Measurements from ENCODE around the gene COMMD7.

- PRO-cap = no peak
Observed at GRCh38 chr20:31647142-31647560, 9.4 kb downstream of the COX4I2 start.

GRCh38 chr20:31674835-31675628 lies 37.3 kb downstream of the COX4I2 start:
- PRO-cap = unidirectional peak, plus-strand start at chr20:31675108; unidirectional peak, plus-strand start at chr20:31675550

DNA sequence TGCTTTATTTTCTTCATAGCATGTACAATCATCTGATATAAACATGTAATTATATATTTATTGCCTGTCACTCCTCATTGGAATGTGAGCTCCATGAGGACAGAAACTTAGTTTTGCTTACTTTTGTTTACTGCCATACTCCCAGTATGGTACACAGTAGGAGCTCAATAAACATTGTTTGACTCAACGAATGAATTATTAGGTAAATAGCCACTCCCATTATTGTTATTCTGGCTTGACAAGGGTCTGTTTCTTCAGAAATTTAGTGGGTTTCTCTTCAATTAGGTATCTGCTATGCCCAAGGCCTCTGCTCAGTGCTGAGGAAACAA lies 6.4 kb downstream of the BCL2L1 start:
- PRO-cap = no peak

DNA sequence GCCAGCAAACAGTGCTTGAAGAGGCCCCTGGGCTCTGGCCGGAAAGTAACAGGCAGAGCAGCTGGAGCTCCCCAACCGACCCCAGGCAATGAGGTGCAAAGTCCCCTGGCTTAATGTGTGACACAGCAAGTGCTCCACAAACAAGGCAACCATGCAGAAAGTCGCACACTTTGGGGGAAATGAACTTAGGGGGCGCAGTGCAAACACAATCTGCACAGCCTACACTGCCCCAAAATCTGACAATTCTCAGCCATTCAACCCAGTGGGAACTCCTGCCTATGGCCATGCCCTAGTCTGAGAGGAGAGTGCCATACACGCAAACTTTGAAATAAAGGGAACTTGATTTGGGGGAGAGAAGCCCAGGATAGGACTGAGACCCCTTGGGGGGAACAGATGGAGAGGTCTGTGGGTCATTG lies 1.8 kb downstream of the BCL2L1 start:
- PRO-cap = no peak

GRCh38 chr20:31822189-31823064 lies 3.3 kb downstream of the MYLK2 start:
- PRO-cap = no peak

DNA sequence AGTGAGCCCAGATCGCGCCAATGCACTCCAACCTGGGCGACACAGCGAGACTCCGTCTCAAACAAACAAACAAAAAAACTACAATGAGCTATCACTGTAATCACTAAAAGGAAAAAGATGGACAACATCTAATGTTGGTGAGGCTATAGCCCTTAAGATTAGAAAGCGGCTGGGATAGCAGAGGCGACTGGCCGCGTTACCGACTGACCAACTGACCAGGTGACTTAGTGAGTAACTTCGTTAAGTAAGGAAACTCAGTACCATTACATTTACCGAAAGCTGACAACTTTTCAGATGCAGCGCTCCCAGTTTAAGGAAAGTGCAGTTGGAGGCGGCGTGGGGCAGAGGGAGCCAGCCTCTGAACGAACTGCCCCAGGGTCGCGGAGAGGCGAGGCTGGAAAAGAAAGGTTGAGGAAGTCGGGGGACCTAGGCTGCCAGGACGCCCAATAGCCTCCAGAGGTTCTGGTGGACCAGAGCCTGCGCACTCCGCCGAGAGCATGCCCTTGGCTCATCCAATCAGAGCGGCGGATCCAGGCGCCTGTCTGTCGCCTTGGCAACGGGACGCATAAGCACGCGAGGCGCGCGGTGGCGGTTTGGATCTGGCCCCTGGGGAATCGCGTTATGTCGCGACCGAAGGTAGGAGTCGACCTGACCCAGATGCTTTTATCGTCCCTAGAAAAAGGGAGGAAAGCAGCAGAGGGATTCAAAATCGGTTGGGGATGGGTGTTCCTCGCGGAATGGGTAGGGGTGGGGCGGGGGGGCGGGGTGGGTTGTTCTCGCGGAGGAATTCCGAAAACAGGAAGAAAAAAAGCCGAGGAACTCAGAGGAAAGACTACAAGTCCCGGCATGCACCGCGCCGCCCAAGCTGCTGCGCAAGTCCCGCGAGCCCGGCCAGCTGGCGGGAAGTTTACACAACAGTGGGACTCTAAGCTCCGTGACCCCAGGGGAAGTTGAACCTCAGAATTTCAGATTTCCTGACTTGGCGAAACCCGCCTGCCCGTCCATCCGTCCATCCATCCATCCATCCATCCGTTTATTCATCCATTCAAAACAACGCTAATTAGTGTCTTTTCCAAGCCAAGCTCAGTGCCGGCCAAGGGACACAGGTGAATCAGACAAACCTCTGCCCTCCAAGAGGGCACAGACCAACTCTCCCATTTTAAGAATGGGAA lies 9.2 kb downstream of the TTLL9 start:
- PRO-cap = unidirectional peak, minus-strand start at position 213 of the sequence; unidirectional peak, minus-strand start at position 448 of the sequence

DNA sequence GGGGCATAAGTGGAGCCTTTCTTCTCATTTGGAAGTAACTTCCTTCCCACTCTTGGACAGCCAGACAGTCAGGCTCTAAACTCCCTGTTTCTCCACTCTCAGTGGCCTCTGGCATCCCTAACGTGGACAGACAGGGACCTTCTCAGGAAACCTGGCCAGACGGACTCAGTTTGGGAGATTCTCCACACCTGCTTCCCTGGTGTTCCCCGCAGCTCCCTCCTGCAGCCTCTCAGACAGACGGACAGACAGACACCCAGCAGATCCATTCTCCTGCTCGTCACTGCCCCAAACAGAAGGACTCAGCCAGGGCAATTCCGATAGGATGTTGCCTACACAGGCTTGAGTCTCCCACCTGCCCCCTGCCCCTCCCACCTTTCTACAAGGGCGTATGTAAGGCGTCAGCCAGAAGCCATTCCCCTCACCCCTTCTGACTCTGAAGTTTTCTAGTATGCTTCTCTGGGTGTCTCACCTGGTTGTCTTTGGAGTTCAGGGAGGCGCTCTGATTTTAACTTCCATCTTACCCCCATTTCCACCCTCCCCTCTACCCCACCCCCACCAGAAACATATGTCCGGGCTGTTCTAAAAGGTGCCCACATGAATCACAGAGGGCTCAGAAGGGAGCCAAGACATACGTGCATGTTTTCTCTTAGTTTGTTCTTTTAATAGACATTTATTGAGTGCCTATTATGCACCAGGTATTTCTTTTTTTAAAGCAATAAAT lies 499 bp downstream of the CCM2L start:
- PRO-cap = no peak

DNA sequence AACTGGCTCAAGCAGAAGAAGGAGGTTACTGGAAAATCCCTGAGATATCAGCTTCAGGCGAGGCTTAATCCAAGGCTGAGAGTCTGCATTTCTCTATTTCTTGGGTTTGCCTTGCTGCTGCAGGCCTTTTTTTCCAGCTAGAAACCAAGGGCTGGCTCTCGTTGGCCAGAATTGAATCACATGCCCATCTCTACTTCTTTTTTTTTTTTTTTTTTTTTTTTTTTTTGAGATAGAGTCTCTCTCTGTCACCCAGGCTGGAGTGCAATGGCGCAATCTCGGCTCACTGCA lies 11.7 kb downstream of the HCK start:
- PRO-cap = no peak

GRCh38 chr20:32227720-32228467 lies 20.2 kb downstream of the POFUT1 start:
- PRO-cap = no peak

DNA sequence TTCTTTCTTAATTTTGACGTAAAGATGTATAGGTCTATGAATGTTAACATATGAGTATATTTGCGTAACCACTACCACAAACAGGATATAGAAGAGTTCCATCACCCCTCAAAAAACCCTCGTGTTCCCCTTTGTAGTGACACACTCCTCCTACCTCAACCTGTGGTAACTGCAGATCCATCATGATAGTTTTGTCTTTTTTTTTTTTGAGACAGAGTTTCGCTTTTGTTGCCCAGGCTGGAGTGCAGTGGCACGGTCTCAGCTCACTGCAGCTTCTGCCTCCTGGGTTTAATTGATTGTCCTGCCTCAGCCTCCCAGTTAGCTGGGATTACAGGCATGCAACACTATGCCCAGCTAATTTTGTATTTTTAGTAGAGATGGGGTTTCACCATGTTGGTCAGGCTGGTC lies 28.1 kb upstream of the KIF3B start:
- PRO-cap = no peak

DNA sequence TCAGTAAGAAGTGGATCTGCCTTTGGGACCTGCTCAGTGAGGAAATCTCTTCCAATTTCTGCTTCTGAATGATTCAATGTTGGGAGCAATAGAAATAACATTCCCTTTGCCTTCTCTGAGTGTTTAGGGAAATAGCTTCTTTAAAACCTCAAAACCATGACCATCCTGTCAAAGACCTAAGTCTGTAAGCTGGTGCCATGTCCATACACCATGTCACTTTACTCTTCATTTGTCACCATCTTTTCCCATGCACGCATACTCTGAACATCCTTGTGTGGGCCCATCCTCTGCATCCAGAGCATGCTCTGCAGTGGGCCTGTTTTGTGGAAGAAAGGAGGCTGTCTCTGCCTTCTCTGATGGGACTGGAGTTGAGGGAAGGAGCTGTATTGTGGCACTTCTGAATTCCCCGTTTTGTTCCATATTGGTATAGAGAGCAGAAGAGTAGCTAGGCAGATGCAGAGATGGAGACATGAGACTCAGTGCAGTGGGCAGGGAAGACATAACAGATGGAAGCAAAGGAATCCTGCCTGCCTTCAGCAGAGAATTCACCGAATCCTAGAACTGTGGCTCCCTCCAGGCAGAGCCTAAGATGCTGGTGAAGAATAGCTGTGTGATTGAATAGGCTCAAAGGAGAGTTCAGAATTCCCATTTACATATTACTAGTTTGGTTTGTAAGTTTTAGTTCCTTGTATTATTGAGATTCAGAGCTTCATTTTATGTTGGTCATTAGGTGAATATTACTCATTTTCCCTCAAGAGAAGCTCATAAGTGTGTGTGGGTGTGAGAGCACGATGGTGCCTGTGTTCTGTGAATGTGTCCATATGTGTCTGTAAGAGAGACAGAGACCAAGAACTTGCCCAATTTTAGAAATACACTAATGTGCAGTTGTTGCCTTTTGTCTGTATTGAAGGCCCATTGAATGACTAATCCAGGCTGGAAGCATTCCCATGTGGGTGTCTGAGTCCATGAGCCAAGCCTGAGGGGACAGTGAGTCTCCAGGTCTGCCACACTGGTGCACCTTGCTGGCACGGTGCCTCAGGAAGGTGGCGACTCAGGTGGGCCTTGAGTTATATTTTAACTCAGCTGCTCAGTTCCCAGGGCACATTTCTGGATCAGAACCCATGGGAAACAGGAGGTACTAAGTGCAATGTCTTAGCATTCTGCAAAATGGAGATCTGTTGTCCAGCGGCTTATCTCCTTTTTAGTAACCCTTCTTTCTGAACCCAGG lies 25.8 kb upstream of the ASXL1 start:
- PRO-cap = no peak

- PRO-cap = no peak
Observed at GRCh38 chr20:32435645-32436424, 77.7 kb downstream of the ASXL1 start.

DNA sequence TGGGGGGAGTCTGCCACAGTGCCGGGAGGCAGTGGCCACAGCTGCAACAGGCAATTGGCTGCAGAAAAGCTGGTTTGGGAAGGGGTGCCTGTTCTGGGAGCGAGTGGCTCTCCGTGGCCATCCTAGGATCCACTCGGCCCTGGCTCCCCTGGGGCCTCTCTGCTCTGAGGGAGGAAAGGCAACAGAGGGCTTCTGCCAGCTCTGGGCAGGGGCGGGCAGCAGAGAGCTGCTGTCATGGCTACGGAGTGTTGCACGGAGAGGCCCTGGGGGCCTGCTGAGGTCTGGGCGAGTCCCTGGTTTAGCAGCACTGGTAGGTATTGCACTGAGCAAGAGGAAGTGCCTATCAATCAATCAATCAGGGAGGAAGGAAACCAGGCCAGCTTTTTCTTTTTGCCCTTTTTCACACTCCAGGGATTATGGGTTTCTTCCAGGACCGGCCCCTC lies 87.8 kb downstream of the ASXL1 start:
- PRO-cap = no peak

DNA sequence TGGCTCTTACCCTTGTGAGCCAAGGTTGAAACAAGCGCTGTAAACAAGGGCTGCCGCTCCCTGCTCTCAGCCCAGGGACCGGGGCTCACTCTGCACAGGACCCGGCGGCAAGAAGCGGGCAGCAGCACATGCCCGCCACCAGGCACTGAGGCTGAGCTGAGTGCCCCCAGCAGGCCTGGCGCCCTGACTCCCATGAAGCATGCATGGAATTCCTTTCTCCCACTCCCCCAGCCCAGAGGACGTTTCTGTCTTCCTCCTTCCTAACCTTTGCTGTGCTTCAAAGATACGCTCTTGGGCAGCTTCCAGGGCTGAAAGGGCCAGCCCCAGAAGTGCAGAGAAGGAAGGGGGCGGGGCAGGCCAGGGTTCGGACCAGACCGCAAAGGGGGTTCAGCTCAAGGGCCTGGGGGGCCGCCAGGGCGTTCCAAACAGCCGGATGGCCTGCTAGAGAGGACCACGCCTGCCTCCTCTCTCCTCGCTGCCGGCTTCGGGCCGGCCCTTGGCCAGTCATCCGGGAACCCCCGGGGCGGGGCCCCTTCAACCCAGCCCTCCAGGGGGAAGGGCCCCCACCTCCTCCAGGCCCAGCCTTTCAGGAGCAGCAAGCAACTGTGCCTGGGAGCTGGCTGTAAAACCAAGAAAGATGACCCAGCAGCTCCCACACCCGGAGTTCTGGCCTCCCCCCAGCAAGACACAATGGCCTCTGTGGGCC lies 110.0 kb downstream of the NOL4L start:
- PRO-cap = bidirectional peak, plus-strand start at position 575 of the sequence, minus-strand start at position 498 of the sequence

DNA sequence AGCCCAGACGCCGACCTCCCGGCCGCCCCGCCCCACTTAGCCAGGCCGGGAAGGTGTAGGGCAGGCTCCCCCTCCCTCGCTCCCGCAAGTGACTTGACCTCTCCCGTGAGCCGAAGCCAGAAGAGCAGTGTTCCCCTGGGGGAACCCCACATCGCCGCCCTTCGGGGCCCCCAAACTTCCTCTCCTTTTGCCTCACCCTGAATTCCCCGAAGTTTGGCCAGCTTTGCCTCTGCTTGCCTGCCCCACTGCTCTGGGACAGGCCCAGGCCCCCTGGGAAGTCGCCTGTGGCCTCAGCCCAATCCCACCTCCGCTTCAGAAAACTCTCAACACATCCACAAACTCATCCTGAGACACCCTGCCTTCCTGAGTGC lies 527 bp upstream of the NOL4L start:
- PRO-cap = no peak

DNA sequence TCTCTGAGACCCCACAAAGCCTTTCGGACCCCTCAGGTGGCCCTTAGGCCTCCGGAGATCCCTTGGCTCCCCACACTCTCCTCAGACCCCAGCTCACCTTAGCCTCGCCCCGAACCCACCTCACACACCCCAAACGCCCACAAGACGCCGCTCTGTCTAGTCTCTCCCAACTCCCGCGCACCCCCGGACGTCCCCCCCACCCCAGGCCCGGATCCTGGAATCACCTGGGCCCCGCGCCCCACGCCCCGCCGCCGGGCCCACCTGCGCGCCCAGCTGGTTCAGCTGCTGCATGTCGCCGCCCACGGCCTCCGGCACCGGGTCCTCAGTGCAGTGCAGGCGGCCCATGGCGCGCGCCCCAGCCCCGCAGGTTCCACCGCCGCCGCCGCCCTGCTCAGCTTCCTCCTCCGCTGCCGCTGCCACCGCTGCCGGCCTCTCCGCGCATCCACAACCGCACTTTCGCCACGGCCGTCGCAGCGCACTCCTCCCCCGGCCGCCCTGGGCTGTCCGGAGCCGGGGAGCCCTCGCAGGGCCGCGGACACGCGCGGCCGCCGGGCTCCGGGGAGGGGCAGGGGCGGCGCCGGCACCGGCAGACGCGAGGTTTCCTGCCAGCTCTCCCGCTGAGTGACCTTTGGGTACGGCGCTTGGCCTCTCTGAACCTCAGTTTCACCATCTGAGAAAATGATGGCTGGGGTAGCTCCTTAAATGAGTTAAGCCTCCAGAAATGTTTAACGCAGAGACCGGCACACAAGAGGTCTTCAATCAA lies at the start of gene COMMD7:
Gene COMMD7, minus strand, starts transcription at position 421 of the 763 bp plus-strand sequence.
- PRO-cap = bidirectional peak, plus-strand start at position 496 of the sequence, minus-strand start at position 389 of the sequence

DNA sequence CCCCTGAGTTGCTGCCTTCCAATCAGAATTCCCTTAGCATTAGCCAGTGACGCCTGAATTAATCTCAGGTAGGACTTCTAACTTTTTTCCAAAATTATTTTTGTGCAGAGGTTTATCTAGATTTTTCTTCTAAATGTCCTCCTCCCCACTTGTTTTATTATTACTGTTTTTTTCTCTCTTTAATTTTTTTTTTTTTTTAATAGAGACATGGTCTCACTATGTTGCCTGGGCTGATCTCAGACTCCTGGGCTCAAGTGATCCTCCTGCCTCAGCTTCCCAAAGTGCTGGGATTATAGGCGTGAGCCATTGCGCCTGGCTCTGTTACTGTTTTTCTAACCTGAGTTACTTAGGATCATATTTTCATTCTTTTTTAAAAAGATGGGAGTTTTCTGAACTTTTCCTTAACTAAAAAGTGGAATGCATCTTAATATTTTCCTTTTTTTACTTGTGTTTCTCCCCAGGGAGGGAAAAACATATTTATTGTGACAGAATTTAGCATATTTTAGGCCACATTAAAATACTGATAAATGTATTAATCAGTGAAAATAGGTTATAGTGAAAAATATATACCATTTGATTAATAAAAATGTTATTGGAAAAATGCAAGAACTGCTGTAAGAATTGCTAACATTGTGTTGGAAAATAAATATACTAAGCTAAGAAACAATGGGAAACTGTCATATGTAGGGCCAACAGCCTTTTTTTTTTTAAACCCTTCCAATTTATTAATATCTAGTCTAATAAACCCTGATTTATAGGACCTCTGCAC lies 1.2 kb upstream of the EFCAB8 start:
- PRO-cap = no peak

- PRO-cap = no peak
Observed at GRCh38 chr20:32960928-32961445, 43.2 kb downstream of the SUN5 start.

DNA sequence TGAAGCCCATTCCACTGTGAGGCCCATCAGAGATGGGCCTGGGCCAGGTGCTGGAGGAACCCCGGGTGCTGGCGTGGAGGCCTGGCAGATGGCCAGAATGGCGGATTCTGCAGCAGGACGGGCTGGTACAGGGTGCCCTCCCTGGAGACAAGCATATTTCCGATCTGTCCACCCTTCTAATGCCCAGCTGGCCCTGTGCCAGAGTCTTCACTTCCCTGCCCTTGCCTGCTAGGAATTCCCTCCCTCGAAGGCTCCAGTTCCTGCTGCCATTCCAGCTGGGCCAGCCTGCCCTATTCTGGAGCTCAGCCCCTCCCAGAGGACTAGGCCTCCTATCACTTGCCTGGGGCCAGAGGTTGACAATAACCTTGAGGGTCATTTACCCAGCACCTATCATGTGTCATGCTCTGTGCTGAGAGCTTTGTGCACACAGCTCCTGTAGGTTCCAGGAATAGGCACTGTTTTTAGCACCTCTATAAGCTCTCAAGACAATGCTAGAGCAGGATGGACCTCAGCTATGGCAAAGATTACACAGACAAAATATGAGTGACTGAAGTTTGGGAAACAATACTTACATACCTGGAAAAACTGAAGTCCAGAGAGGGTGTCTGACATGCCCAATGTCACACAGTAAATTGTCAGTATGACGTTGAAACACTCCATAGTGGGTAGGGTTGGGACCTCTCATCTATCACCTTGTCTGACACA lies 21.4 kb downstream of the SUN5 start:
- PRO-cap = no peak

- PRO-cap = no peak
Observed at GRCh38 chr20:33387187-33387649, 14.1 kb downstream of the CDK5RAP1 start.